ENCODE measurements around a stretch of chr2.

GRCh38 chr2:152398466-152399537, 63.8 kb downstream of the FMNL2 start:
- PRO-cap = no peak
- RAMPAGE, long total RNA, 2 experiments = no peak in any of the 2 experiments

DNA sequence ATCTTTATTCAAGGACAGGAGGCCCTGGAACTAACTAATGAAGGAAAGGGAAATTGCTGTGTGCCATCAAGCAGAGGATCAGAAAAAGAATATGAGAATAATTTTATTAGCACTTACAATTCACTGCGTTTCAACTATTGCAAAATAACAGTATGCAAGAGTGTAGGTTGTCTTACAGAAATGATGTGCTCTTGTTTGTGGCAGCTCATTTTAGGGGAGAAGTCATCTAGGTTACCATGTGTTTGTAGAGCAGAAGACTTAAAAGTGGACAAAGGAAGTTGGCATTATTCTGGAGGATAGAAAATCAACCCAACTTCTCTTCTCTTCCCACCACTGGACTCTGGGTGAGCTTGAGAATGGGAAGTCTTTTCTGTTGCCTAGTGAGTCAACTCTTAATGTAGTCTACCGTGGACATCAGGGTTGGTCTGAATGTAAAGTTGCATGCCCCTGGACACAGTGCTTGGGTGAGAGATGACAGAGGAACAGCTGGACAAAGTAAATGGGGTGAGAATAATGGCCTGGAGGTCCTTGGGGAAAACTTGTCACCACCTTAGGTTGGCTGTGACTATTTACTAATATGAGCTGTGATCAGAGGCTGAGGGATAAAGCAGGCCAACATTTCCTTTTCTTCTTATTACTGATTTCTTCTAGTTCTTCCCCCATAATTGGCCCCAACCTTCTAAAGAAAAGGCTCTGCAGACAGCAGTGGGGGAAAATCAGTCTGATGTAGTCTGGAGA, 98.3 kb downstream of the FMNL2 start:
- PRO-cap = no peak
- RAMPAGE, long total RNA, 2 experiments = no peak in any of the 2 experiments

DNA sequence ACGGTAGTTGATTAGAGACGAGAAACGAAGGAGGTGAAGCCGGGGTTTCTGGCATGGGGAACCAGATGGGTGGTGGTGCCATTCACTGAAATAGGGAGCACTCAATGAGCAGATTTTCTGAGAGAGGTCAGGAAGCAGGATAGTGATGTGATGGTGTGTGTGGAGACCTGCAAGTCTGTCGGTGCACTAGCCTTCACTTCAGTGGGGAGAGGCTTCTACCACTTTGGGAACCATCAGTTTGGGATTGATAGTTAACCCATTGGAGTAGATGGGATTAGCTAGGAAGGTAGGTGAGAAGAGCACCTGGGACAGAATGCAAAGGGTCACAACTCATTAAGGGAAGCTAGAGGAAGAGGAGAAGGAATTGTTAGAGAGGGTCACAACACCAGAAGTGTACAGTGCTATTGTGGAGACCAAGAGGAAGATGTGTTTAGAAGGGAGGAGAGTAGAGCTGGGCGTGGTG, 108.2 kb downstream of the FMNL2 start:
- PRO-cap = no peak
- RAMPAGE, long total RNA, 2 experiments = no peak in any of the 2 experiments

DNA sequence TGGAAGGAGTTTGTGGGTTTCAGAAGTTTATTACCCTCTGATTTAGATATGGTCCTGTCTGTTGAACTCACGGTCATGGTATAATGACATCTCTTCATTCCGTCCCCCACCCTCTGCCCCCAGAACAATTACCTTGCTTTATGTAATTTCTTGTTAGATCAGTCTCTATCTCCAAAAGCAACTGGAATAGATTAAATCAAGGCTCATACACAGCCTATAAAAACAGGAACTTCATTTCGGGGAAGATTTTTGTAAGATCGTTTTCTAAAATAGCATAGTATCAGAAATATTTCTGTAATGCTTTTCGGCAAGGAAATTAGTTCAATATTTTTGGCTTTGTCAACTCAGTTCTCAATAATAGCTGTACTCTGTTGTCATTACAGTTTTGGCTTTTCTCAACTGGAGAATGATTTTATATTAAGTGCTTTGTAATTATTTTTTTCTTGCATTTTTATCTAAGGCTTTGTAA, 157.2 kb downstream of the FMNL2 start:
- PRO-cap = no peak
- RAMPAGE, long total RNA, 2 experiments = no peak in any of the 2 experiments

- PRO-cap = no peak
- RAMPAGE, long total RNA, 2 experiments = no peak in any of the 2 experiments
Observed at GRCh38 chr2:152505405-152506079, 170.6 kb downstream of the FMNL2 start.

- PRO-cap = no peak
- RAMPAGE, long total RNA, 2 experiments = no peak in any of the 2 experiments
Observed at GRCh38 chr2:152573129-152573878, 144.0 kb downstream of the PRPF40A start.

GRCh38 chr2:152594796-152595309, 122.4 kb downstream of the PRPF40A start:
- PRO-cap = unidirectional peak, minus-strand start at chr2:152594950
- RAMPAGE, long total RNA, 2 experiments = no peak in any of the 2 experiments

DNA sequence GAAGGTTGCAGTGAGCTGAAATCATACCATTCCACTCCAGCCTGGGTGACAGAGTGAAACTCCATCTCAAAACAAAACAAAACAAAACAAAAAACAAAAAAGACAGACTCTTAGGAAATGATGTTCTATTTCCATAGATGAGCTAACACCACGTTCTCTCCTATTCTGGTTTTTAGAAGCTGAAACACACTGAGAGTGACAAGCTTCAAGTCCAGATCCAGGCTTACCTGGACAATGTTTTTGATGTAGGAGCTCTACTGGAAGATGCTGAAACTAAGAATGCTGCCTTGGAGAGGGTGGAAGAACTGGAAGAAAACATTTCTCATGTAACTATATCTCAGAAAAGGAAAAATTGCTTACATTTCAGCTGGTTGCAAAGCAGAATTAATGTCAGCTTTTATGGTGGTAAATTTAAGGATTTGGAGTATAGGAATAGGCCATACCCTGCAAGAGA, 102.6 kb downstream of the PRPF40A start:
- PRO-cap = no peak
- RAMPAGE, long total RNA, 2 experiments = start-site peak on the plus strand in 1 of 2 experiments, centred at position 250 of the sequence, 15 reads per replicate

DNA sequence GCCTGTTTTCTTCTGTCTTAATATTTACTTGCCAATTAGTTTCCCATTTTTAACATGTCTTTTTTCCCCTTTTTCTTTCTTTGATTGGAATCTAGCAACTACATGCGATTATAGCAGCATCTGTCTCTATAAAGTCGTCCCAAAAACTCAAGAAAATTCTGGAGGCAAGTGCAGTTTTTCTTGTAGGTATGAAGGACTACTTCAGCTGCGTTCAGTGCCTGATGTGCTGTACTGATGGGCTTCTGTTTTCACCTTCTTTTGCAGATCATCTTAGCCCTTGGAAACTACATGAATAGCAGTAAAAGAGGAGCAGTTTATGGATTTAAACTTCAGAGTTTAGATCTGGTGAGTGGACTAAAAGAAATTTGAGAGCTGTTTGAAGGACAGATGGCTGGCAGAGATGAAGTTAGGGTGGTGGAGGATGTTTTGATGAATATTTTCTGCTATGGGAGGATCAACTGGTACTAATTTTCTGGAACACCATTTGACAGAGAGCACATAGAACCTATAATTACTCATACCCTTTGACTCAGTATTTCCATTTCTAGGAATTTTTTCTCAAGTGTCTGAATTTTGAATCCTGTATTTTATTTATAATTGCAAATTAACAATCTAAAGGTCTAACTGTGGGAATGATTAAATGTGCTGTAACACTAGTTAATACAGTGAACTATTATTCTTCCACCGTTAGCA, 87.6 kb downstream of the PRPF40A start:
- PRO-cap = no peak
- RAMPAGE, long total RNA, 2 experiments = start-site peak on the plus strand in 1 of 2 experiments, centred at position 199 of the sequence, 9 reads per replicate

DNA sequence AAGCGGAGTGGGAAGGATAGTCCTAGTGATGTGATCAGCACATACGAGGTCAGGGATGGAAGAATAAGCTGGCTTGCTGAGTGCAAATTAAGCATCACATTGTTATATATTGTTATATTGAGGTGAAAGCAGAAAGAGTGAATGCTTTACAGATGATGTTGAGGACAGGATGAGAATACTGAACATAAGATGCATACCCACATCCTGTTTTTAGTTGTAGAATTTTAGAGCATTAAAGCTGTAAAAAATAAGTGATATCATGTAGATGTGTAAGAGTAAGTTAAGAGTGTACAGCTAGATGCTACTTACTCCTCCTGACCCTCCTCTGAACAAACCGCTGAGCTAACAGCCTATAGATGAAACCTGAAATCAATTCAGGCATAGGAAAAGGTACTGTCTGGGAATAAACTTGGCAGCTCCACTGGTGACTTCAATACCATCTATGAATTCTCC, 271.0 kb upstream of the KCNJ3 start:
- PRO-cap = no peak
- RAMPAGE, long total RNA, 2 experiments = no peak in any of the 2 experiments

- PRO-cap = no peak
- RAMPAGE, long total RNA, 2 experiments = no peak in any of the 2 experiments
Observed at GRCh38 chr2:154791387-154791958, 93.0 kb downstream of the KCNJ3 start.

- PRO-cap = no peak
- RAMPAGE, long total RNA, 2 experiments = no peak in any of the 2 experiments
Observed at GRCh38 chr2:156322638-156323253, 9.8 kb downstream of the NR4A2 start.

DNA sequence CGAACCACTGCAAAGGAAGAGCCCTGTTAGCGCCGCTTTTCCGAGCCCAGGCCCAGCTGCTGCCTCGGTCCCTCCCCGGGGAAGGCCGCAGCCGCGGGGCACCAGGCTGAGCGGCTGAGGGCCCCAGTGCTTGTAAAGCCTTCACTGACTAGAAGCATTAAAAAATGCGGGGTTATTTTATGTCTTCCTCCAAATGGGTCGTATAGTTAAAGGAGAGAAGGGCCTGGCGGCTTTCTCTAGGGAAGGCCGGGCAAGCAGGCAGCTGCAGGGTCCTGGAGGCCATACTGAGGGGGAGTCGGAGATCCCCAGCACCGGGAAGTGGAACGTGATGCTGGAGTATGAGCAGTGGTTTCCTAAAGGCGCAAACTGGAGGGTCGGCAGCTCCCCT, 4.5 kb downstream of the NR4A2 start:
- PRO-cap = no peak
- RAMPAGE, long total RNA, 2 experiments = no peak in any of the 2 experiments

- PRO-cap = bidirectional peak, plus-strand start at chr2:156332090, minus-strand start at chr2:156331938
- RAMPAGE, long total RNA, 2 experiments = no peak in any of the 2 experiments
Observed at GRCh38 chr2:156332056-156332413, 486 bp downstream of the NR4A2 start.

GRCh38 chr2:156333741-156334708, 1.5 kb upstream of the NR4A2 start:
- PRO-cap = bidirectional peak, plus-strand start at chr2:156333946, minus-strand start at chr2:156333933; bidirectional peak, plus-strand start at chr2:156334856, minus-strand start at chr2:156334655
- RAMPAGE, long total RNA, 2 experiments = start-site peak on the minus strand in 1 of 2 experiments, at chr2:156334279-156334504 at its widest, 11 reads per replicate

DNA sequence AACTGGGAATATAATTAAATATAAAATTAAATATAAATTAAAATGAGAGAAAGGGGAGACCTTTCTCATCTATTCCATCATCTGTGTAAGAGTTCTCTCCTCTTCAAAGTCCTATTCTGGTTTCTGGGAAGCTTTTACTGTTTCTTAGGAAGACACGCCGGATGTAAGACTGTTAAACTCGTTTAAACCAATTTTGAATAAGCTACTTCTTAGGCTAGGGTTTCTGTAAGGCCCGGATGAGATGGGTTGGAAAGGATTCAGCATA, 2.7 kb upstream of the NR4A2 start:
- PRO-cap = no peak
- RAMPAGE, long total RNA, 2 experiments = no peak in any of the 2 experiments

- PRO-cap = unidirectional peak, minus-strand start at chr2:156335684
- RAMPAGE, long total RNA, 2 experiments = no peak in any of the 2 experiments
Observed at GRCh38 chr2:156335581-156335759, 2.9 kb upstream of the NR4A2 start.

DNA sequence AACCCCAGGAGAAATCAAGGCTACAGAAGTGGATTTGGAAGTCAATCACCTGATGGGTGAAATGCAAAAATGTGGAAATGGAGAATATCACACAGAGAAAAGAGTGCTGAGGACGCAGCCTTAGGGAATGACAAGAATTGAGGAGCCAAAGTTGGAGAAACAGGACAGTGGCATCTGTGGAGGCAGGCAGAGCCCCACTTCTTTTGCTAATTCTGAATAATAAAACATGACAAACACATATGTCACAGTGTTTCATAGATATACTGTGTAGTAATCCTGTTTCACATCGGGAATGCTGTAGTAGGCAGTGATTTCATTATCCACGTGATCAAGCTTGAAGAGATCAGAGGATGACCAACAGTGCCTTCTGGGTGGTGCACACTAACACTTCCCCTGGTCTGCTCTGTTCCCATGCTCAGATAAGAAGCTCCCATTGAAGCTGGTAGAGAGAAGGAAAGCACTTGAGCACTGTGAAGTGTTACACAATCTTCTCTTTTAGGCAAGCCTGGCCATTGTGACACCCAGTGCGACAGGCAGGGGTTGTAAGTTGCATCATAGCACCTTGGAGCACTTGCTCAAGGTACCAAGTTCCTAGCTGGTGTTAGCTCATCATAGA, 30.7 kb upstream of the GPD2 start:
- PRO-cap = no peak
- RAMPAGE, long total RNA, 2 experiments = no peak in any of the 2 experiments

- PRO-cap = no peak
- RAMPAGE, long total RNA, 2 experiments = no peak in any of the 2 experiments
Observed at GRCh38 chr2:157430239-157431016, 13.5 kb downstream of the CYTIP start.

DNA sequence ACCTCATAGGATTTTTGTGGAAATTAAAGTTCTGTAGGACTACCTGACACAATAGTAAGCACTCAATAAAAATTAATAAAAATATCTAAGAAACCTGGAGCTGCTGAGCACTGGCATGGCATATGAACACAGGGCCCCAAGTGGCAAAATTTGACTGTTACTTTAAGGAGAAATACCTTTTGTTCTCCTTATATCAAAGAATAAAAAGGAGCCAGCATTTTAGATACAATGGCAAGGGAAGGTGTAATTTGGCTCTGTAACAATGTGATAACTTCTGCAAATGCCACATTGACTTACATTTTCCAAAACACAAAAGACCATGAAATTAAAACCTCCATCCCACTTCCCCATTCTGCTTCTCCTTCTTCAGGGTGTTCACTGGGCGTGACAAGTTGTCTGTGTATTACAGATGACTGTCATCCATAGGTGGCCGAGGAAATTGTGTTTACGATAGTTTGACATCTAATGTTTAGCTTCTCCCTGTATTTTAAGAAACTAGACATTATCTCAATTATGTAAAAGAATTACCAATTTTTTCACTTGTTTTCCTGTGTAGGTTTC, 24.9 kb upstream of the CYTIP start:
- PRO-cap = no peak
- RAMPAGE, long total RNA, 2 experiments = no peak in any of the 2 experiments